ENCODE measurements around a stretch of chr14.

- PRO-cap, result no peak
Measured at GRCh38 chr14:96282189-96282814, 26.3 kb downstream of the BDKRB1 start.

- PRO-cap, result no peak
Measured at GRCh38 chr14:96363610-96364494, 526 bp downstream of the GSKIP start.

- PRO-cap, result no peak
Measured at GRCh38 chr14:96501129-96501541, 1.0 kb upstream of the PAPOLA start.

- PRO-cap, result no peak
Measured at GRCh38 chr14:96501542-96501998, 612 bp upstream of the PAPOLA start.

- PRO-cap, result no peak
Measured at GRCh38 chr14:96762785-96763058, 34.5 kb upstream of the VRK1 start.

DNA sequence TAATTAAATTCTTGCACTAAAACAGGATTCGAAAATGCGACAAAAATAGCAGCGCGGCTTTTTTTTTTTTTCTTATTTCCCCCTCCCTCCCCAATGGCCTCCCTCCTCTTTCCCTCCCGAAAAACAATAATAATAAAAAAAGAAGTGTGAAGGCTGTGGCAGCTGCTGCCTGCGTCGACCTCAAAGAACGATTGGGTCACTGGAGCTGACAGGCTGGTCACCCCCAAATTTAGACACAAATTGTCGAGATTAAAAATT, 1041.6 kb downstream of the VRK1 start:
- PRO-cap, result unidirectional peak, minus-strand start at position 64 of the sequence

- PRO-cap, result bidirectional peak, plus-strand start at chr14:97978157, minus-strand start at chr14:97978090
Measured at GRCh38 chr14:97977640-97978353, 1180.6 kb downstream of the VRK1 start.

DNA sequence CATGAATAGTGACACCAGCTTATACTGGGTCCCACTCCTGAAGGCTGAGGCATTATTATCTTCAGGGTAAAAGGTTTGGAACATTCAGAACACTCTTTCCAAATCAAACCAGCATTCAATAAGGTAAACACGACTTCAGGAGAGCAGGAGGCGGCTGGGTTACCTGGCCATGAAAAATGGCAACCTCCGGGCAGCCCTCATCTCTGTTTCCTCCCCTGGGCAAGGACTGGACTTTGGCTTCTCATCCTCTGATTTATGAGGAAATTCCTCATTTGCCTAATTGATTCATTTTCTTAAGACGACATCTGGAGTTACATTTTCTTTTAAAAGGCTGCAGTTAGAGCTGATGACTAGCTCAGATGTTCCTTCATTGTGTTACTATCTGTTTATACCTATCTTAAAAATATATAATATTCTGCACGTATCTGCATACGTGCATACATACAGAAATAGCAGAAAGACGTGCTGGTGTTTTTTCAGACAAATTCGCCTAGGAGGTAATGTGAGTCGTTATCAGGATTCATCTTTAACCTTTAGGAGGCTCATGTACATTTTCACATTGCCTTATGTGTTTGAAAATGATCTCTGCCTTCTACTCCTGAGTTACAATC, 1133.8 kb downstream of the BCL11B start:
- PRO-cap, result unidirectional peak, minus-strand start at position 380 of the sequence

DNA sequence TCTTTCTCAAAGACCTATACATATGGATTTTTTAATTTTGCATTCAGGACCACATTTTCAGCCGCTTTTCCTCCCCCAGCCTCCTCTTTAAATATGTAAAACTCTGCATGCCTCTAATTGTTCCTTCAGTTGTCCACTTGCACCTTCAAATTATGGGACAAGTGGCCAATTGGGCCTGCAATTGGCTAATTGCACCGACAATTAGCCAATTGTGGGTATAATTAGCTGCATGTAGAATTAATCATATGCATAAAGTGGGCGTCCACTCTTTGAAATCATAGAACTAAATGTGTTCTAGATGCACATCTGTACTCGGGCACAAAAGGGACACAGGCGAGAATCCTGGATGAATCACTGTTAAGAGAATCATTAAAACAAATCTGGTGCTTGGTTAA, 1124.9 kb downstream of the BCL11B start:
- PRO-cap, result no peak

GRCh38 chr14:98203425-98203895, 1068.5 kb downstream of the BCL11B start:
- PRO-cap, result bidirectional peak, plus-strand start at chr14:98203668, minus-strand start at chr14:98203543

GRCh38 chr14:98624659-98625004, 647.4 kb downstream of the BCL11B start:
- PRO-cap, result no peak

GRCh38 chr14:98926130-98926604, 345.8 kb downstream of the BCL11B start:
- PRO-cap, result no peak

- PRO-cap, result no peak
Measured at GRCh38 chr14:98972674-98973455, 299.1 kb downstream of the BCL11B start.

GRCh38 chr14:99017003-99017478, 255.0 kb downstream of the BCL11B start:
- PRO-cap, result unidirectional peak, minus-strand start at chr14:99017222

- PRO-cap, result bidirectional peak, plus-strand start at chr14:99262592, minus-strand start at chr14:99262396; bidirectional peak, plus-strand start at chr14:99262607, minus-strand start at chr14:99262647
Measured at GRCh38 chr14:99262096-99262836, 9.7 kb downstream of the BCL11B start.

DNA sequence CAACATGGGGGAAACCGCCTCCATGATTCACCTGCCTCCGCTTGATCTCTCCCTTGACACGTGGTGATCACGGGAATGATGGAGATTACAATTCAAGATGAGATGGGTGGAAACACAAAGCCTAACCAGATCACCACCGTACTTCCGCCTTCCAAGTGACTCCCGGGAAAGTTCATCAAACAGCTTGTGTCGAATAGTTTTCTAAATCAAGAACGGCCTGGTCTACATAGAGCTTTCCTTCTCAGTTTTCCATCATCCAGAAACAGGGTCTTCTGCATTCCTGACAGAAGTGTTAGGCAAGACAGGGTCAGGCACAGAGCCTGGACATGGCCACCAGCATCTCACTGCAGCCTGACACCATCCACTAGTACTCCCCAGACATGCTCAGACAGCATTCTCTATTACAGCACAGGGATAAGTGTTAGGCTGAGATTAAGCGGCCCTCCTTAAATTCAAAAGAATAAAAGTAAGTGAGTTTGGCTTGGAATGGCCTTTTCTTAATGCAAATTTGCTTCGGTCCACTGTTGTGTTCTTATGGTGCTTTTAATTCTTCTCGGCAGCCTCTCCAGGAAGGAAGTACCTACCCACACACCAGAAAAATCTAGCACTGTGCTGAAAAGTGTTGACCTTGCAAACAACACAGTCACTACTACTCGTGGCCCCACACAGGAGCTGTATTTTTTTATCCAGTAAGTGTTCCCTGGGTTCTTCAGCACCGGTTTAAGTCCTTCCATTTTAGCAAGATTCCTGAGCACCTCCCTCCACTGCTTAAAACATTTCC, 44.3 kb downstream of the SETD3 start:
- PRO-cap, result bidirectional peak, plus-strand start at position 646 of the sequence, minus-strand start at position 566 of the sequence

GRCh38 chr14:99548930-99549403, 55.0 kb downstream of the CCDC85C start:
- PRO-cap, result no peak

GRCh38 chr14:99554901-99555442, 49.0 kb downstream of the CCDC85C start:
- PRO-cap, result no peak

GRCh38 chr14:99561281-99561693, 42.7 kb downstream of the CCDC85C start:
- PRO-cap, result no peak

- PRO-cap, result no peak
Measured at GRCh38 chr14:99576173-99576890, 27.7 kb downstream of the CCDC85C start.